Diencephalon (tissue), 2 donors: Measurements from ENCODE around the genes NUDT19, CEBPG and GPI.

- RAMPAGE, long total RNA = no peak
Measured at GRCh38 chr19:32434028-32434374, 28.4 kb downstream of the DPY19L3 start.

DNA sequence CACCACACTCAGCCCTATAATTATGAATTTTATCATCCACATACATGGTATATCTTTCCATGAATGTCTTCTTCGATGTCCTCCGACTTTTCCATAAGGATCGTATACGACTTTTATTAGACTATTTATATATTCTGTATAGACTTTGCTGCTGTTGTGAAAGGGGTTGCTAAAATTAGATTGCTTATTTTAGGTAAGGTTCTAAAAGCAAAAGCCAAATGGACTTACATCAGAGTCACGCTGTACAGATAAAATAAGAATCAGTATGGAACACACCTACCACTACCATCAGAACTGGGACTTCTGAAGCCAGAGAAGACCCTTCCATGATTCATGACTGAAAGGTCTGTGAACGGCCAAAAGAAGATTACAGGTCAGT lies 8.9 kb downstream of the ANKRD27 start:
- RAMPAGE, long total RNA = no peak

- RAMPAGE, long total RNA = start-site peak on the minus strand at chr19:32691666-32691700, 34 and 17 reads in 2 replicates
Measured at GRCh38 chr19:32691494-32692896, at the start of gene NUDT19. Gene NUDT19 (plus strand): TSS chr19:32691821.

DNA sequence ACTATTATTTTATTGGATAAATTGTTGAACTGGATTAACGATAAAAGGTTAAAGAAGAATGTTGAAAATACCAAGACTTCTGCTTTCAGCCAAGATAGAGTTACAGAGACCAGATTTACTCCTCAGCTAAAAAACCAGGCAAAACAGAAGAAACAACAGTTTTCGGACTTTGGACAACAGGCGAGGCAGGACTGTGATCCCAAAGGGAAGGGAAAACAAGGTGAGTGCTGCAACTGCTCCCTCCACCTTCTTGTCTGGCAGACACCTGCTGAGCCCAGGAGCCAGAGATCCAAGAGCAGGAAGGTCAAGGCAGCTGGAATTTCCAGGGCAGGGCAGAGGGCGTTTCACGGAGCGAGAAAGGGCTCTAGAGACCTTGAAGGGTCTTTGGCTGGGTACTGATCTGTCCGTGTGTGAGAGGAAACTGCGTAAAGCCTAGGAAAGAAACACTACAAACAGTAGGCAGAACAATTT lies 32.9 kb upstream of the SLC7A9 start:
- RAMPAGE, long total RNA = no peak

- RAMPAGE, long total RNA = no peak
Measured at GRCh38 chr19:33235338-33235680, 9.7 kb upstream of the SLC7A10 start.

DNA sequence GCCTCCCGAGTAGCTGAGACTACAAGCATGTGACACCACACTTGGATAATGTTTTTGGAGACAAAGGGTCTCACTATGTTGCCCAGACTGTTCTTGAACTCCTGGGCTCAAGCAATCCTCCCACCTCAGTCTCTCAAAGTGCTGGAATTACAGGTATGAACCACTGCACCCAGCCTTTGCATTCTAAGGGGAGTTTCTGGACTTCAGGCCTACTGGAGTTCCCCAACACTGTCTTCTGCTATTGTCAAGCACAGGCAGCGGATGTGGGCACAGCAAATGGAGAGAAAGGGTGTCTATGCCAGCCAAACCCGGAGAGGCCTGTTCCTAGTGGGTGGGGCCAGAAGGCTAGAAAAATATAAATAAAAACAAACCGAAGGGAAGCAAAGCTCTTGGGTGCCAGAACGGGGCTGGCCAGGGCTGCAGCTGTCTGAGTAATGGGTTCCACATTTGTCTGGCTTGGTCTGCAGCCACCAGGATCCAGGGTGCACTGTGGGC lies 6.2 kb downstream of the CEBPA start:
- RAMPAGE, long total RNA = no peak

GRCh38 chr19:33373652-33373889 lies at the start of gene CEBPG:
Gene CEBPG (plus strand): TSS chr19:33373709.
- RAMPAGE, long total RNA = no peak

GRCh38 chr19:33552805-33553296 lies 31.3 kb upstream of the PEPD start:
- RAMPAGE, long total RNA = no peak

DNA sequence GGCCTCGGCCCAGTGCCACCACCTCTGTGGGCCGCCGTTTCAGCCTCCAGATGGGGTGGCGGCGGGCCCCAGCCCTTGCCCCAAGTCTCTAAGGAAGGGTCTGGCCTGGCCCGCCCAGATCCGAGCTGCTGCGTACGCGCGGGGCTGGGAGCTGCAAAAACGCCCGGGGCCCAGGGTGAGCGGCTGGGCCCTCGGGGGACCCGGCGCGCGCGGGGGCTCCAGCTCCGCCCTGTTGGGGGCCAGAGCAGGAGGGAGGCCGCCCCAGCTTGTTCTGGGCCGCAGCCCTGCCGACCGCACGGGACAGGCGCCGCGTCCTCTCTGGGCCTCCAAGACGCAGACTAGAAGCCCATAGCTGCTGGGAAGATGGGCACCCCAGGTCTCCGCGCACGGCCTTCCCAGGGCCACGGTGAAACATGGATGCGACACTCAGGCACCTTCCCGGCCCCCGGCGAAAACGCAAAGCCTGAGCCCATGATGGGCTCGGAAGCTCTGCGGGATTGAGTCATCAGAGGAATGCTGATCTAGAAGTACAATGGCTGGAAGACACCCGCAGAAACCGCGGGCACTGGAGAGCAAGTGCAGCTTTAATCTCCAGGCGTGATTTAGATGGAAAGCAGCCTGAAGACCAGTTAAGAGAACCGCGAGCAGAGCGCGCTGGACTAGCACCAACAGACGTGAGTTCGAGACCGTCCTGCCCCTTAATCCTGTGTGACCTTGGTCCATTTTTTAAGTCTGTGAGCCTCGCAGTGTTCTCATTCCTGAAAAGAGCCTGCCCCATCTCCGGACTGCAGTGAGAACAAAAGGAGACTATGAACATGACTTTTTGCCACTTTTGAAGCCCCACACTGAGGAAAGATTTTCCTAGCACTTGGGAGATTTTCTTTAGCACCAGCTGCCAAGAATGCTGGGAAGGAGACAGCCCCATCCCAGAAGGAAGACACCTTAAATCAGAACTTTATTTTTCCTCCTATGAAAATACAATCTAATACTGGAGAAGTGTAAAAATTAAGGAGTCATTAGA lies 110.4 kb downstream of the KCTD15 start:
- RAMPAGE, long total RNA = no peak

DNA sequence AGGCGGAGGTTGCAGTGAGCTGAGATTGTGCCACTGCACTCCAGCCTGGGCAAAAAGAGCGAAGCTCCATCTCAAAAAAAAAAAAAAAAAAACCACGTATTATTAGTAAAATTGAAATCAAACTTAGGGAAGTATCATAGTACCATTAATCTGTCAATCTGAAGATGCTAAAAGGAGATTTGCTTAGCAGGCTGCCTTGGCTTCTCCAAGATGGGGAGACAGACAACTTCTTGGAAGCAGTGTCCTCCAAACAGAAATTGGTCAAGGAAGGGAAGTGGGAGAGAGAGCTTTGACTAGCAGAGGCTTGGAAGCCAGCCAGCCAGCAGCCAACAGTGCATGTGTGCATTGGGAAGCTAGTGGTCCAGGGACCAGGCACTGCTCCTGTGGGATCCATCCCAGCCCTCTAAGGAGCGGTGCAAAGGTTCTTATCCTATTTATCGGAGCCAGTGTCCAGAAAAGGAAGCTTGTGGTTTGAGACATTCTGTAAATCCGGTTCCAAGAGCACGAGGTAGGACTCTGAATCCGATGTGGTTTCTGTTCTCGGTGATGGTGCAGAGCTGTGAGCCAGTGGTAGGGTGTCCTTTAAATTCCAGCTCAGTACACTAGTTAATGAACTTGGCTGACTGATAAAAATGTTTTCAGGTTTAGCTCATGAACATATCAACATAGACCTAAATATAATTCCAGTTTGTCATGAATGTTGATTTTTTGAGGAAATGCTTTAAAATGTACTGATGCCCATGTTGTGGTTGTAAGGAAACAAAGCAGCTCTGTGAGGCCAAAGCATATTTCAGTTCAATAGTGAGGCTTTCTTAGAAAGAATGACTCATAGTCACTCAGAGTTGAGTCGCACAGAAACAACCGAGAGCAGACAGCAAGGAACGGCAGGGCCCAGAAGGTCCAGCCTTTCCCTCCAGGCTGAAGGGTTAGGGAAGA lies 21.7 kb upstream of the GARRE1 start:
- RAMPAGE, long total RNA = no peak

GRCh38 chr19:34254655-34255667 lies 607 bp downstream of the GARRE1 start:
- RAMPAGE, long total RNA = no peak

DNA sequence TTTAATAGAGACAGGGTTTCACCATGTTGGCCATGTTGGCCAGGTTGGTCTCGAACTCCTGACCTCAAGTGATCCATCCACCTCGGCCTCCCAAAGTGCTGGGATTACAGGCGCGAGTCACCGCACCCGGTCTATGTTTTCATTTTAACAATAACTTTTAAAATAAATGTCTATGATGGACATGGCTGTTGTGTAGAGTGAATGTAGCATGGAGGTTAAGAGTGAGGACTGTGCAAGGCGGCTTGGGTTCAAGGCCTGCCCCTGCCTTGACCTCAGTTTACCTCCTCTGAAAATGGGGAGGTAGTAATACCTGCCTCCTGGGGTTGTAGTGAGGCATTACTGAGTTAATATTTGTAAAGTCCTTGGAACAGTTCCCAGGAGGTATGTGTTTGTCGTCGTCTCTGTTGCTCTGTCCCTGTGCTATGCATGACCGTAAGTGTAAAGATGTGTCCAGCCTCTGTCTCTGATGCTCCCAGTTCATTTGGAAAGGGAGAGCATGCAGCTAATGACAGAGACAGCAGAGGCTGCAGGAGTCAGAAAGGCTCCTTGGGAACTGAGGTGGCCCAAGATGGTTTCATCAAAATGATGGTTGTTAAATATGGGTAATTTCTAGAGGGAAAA lies 9.4 kb downstream of the GARRE1 start:
- RAMPAGE, long total RNA = no peak

GRCh38 chr19:34265148-34265856 lies 10.9 kb downstream of the GARRE1 start:
- RAMPAGE, long total RNA = no peak

- RAMPAGE, long total RNA = start-site peak on the plus strand at chr19:34364975-34365031, 119 and 59 reads in 2 replicates; start-site peak on the plus strand at chr19:34365176-34365251, 527 and 295 reads in 2 replicates
Measured at GRCh38 chr19:34364705-34365494, at the start of gene GPI. Gene GPI (plus strand): TSS chr19:34365196.

GRCh38 chr19:34454235-34454831 lies 26.2 kb downstream of the UBA2 start:
- RAMPAGE, long total RNA = no peak

GRCh38 chr19:34482336-34483356 lies 1.1 kb downstream of the WTIP start:
- RAMPAGE, long total RNA = no peak

- RAMPAGE, long total RNA = no peak
Measured at GRCh38 chr19:34548542-34548910, 67.0 kb downstream of the WTIP start.

DNA sequence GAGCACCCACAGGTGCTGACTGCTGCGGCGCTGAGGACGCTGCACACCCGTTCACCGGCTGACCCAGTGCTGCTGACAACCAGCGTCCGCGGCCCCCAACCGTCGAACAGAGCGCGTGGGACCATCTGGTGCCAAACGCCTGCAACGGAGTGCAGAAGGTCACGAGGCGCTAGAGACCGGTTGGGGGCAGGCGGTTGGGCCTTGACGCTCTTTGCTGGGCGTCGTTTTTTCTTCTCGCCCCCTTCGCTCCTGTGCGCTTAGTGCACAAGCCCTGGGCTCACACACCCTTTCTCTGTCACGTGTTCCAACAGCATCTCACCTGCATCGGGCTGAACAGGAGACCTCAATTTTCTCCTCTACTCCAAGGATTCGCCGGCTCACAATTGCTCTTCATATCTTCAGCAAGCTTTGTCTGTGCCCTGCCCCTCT lies 59.8 kb upstream of the ZNF599 start:
- RAMPAGE, long total RNA = no peak

- RAMPAGE, long total RNA = no peak
Measured at GRCh38 chr19:35011211-35011661, 11.1 kb downstream of the GRAMD1A start.

DNA sequence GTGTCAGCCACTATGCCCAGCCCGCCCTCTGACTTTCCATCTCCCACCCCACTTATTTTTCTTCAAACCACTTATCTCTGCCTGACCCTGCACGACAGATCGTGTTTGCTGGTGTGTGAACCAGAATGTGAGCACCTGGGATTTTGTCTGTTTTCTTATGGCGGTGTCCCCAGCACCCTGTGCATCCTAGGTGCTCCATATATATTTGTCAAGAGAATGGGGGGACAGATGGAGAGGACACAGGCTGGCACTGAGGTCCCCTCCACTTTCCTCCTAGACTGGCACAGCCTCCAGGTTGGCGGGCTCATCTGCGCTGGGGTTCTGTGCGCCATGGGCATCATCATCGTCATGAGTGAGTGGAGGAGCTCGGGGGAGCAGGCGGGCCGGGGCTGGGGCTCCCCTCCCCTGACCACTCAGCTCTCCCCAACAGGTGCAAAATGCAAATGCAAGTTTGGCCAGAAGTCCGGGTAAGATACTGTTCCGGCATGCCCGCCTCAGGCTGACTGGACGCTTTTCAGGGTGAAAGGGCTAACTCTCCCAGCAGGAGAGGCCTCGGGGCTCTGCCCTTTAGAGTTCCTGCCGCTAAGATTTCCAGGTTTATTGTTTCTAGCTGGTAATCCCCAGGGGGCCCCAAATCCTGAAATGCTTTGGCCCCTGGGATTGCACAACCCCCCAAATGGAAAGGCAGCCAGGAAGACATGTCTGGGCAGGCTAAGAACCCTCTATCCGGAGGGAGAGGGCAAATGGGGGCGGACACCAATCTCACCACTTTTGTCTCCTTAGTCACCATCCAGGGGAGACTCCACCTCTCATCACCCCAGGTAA lies 7.1 kb downstream of the FXYD3 start:
- RAMPAGE, long total RNA = no peak